ENCODE measurements around the genes TGFBR3, BTBD8, EVI5 and DIPK1A.

DNA sequence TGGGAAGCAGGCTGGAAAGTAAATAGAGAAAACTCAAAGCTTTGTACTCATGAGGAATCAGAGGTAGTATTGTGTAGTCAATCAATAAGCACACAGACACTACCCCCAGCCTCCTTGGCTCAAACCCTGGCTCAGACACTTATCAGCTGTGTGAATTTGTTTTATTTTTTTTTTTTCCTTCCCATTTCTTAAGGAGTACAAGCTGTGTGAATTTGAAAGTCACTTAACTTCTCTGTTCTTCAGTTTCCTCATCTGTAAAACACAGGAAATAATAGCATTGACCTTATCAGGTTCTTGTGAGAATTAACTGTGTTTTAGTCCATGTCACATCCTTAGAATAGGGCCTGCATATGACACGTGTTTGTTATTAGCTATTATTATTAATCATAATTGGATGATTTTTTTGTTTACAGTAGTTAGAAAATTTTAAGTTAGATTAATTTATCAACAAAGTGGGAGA, 31.8 kb upstream of the BARHL2 start:
- PRO-cap: no peak
- CAGE, long polyA plus RNA: no peak

DNA sequence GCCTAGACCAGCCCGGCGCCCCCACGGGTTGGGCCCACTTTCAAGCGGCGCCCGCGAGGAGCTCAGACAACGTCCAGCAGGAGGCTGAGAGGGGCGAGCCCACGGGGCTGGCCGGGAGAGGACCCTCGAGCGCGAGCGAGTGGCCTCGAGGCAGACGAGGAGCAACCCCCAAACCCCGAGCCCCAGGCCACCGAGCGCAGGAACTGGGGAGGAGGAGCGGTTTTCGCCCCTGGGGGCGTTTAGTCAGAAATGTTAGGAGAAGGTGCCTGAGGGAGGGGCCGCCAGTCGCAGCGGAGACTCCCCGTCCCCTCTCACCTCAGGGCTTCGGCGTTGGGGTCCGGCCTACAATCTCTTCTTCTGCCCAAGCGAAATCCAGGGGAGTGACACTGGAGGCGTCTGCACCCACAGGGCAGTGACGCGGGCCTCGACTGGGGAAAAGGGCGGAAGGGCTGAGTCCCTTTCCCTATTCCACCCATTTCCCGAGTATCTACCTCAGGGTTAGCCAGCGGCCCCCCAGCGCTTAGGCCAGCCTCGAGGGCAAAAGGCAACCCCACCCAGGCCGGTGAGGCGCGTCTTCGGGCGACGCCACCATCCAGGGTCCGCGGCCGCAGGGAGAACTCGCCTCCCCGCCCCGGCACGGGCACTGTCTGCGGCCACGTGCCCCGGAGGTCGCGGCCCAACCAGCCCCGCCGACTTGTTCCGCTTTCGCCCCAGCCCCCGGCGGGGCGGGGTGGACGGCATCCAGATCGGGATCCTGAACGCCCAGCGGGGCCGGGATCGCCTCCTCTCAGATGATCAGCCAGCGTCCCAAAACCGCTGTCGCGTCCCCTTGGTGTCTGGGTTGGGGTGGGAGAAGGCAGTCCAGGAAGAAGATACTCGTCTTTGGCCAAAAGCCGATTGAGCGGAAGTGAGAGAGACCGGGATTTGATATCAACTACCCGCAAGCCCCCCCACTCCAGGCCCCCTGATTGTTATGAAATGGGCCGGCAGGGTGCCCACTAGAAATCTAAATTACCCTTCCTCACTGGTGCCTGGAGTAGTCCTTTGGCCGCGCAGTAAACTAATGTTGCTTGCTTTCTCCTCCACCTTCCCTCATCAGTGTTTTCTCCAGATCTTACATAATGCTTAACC, 118.8 kb upstream of the BARHL2 start:
- PRO-cap: no peak
- CAGE, long polyA plus RNA: no peak

DNA sequence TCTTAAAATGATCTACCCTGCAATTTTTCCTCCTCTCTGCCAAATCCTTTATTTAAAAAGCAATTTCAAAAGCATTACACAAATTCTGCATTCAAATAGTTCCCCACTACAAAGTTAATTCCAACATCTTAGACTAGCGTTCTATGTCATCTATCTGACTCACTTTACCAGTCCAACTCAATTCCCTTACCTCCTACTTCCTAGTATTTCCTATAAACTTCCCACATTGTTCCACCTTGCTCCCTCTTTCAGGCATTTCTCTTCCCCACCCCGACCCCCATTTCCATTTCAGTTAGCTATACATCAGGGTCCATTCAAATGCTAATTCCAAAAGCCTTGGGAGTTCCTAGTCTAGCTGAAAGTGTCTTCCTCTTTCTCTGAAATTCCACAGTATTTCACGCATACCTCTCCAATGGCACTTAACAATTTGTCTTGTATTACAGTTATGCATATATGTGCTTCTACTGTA, 95.0 kb downstream of the ZNF644 start:
- PRO-cap: no peak
- CAGE, long polyA plus RNA: no peak

DNA sequence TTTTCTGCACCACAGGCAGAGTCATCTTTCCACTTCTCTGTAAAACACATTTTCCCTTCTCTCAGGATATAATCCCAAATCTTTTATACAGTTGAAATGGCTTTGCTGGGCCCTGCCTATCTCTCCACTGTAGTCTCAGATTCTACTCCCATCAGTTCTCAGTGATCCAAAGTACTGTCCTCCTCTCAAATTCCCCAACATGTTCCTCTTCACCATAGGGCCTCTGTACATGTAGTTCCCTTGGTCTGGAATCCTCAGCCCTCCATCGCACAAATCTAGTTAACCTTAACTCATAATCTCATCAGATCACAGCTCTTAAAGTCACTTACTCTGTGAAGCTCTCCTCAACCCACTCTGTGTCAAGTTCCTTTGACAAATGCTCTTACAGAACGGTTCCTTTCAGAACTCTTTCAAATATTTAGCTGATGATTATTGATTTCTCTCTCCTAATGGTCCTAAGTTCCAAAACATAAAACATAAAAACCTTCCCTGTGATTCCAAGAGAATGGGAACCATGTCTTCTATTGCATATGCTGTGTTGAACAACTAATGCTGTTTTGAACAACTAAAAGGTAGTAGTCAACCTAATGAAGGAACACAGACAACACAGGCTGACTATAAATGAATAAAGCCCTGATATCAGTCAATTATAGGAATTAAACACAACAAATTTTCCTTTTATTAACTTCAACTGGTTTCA, 54.7 kb downstream of the ZNF644 start:
- PRO-cap: no peak
- CAGE, long polyA plus RNA: no peak

GRCh38 chr1:91582603-91582956, 81.9 kb downstream of the CDC7 start:
- PRO-cap: no peak
- CAGE, long polyA plus RNA: no peak

GRCh38 chr1:91725855-91726662, 159.9 kb downstream of the TGFBR3 start:
- PRO-cap: no peak
- CAGE, long polyA plus RNA: no peak

- PRO-cap: no peak
- CAGE, long polyA plus RNA: no peak
Measured at GRCh38 chr1:91876585-91877117, 9.3 kb downstream of the TGFBR3 start.

DNA sequence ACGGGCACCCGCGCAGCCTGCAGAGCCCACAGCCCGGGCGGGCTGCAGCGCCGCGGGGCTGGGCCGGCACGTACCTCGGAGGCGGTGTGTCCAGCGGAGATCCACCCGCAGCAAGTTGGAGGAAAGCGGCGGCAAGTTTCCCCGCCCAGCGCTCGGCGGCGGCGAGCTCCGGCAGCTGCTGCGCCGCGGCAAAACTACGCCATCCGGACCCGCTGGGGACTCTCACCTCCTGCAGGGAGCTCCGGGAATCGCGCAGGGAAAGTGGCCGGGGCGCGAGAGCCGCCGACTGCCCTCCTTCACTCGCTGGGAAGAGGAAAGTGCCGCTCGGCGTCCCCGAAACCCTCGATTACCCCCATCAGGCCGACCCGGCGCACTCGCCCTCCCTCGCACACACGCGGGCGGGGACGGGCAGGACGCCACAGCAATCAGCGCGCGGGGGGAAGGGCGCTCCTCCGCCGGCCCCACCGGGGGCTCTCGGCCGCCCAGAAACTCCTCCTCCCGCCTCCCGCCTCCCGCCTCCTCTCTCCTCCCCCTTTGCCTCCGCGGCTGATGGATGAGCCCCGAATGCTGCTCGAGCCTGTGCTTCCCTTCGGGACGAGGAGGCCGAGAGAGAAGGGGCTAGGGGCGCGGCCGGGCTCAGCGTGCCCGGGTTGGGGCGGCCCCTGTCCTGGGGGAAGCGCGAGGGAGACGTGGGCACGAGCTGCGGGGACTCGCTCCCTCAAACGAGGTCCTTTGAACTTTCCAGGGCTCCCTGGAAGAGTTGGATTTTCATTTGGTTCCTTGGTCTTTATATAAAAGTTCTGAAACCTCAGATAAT, at the start of gene TGFBR3:
Gene TGFBR3, minus strand, starts transcription at position 348 of the 817 bp plus-strand sequence.
- PRO-cap: no peak
- CAGE, long polyA plus RNA: no peak

- PRO-cap: bidirectional peak, plus-strand start at chr1:92080565, minus-strand start at chr1:92080422
- CAGE, long polyA plus RNA: no peak
Measured at GRCh38 chr1:92079735-92081144, at the start of gene BTBD8. Gene BTBD8 (plus strand): TSS chr1:92080345.

GRCh38 chr1:92277278-92277850, 21.4 kb downstream of the GLMN start:
- PRO-cap: no peak
- CAGE, long polyA plus RNA: no peak

DNA sequence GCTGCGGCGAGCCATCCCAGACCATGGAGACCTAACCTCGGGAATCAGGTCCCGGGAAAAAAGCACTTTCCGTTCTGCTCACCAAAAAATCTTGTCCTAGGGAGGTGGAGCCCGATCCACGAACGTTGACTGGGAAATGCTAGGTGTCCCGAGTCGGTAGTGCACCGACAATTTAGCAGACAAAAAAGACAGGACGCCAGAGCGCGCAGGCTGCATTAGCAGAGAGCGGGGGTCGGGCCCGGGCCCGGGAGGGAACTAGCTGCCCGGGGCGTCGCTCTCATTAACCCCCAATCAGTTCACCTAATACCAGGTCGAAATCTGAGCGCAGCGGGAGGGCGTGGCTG, 2.4 kb downstream of the GFI1 start:
- PRO-cap: no peak
- CAGE, long polyA plus RNA: no peak

- PRO-cap: no peak
- CAGE, long polyA plus RNA: no peak
Measured at GRCh38 chr1:92515568-92516370, 29.0 kb upstream of the GFI1 start.

GRCh38 chr1:92542089-92542691, 55.5 kb upstream of the GFI1 start:
- PRO-cap: no peak
- CAGE, long polyA plus RNA: no peak

- PRO-cap: bidirectional peak, plus-strand start at chr1:92784862, minus-strand start at chr1:92784818; bidirectional peak, plus-strand start at chr1:92785158, minus-strand start at chr1:92785162
- CAGE, long polyA plus RNA: no peak
Measured at GRCh38 chr1:92784495-92785238, at the start of gene EVI5. Gene EVI5 (minus strand): TSS chr1:92785108.

DNA sequence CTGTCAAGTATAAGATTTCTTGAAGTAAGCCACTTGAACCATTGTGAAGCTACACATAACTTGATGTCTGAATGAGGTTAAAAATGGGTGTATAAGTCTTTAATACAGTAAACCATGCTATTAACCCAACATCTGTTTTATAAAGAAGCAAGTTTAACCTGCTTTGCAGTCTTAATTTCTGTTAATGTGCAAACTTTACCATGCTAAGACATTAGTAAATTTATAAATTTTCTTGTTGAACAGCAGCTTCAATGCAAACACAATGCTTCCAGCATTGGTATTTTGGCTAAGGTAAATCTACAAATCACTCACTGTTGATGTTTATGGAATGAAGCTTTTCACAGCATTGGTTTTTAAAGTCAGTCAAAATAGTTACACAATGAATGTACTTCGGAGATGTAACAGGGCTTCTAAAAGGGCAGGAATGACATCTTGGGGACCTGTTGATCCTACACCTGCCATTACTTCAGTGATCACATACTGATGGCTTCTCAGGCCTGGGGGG, 11.0 kb downstream of the RPL5 start:
- PRO-cap: no peak
- CAGE, long polyA plus RNA: no peak

DNA sequence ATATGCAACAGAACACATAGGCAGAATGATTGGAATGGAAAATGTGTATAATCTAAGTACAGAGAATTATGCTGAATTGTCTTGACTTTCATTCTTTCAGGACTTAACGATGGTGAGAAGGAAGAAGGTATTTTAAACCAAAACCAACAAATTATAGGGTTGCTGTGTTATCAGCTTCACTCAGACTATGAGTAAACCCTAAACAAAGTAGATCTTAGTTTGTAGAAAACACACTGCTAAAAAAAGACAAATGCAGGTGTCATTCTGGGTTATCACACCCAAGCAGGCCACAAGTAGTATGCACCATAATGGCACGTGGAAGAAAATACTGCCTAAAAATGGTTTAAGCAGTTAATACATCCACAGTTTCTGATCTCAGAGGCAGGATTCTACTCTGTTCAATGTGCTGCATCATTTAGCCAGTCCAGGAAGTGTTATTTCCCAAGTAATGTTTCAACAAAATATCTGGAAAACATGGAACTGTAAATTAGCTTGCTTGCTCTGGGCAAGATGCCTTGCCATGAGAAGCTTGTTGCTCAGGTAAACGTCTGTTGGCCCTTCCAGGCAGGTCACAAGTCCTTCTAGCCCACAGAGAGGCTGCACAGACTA, 4.2 kb downstream of the DIPK1A start:
- PRO-cap: no peak
- CAGE, long polyA plus RNA: no peak

- PRO-cap: bidirectional peak, plus-strand start at chr1:92961272, minus-strand start at chr1:92961462; bidirectional peak, plus-strand start at chr1:92961592, minus-strand start at chr1:92961659
- CAGE, long polyA plus RNA: start-site peak on the minus strand at chr1:92961438-92961468, 143 and 179 reads in 2 replicates
Measured at GRCh38 chr1:92960999-92961917, at the start of gene DIPK1A. Gene DIPK1A (minus strand): TSS chr1:92961462.

- PRO-cap: bidirectional peak, plus-strand start at chr1:93042670, minus-strand start at chr1:93042498
- CAGE, long polyA plus RNA: no peak
Measured at GRCh38 chr1:93042391-93042952, 36.6 kb upstream of the MTF2 start.

- PRO-cap: no peak
- CAGE, long polyA plus RNA: no peak
Measured at GRCh38 chr1:93131156-93132116, 48.8 kb downstream of the TMED5 start.

DNA sequence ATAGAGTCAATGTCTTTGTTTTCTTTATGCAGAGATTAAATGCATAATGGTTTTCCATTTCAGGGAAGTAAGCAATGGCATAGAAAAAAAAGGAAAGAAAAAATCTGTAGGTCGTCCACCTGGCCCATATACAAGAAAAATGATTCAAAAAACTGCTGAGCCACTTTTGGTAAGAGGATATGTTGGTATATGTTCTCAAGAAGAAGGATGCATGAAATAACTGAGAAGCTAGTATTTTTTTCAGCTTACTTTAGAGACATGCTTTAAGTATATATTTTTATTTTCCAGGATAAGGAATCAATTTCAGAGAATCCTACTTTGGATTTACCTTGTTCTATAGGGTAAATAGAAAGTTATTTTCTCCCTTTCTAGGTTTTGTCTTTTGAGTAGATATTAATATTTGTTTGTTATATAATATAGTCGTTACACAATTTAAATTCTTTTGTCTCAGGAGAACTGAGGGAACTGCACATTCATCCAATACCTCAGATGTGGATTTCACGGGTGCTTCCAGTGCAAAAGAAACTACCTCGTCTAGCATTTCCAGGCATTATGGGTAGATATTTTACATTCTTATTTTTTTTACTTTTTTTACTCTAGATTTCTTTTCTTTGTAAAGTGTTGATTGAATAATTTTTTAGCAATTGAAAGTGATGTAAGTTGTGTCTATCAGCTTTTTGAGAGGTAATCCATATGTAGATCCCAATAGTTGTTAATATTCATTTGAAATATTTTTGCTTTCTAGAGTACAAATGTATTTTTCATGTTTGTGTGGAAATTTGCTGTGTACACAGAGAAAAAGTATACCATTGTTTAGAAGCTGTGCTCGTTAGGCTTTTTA, 46.4 kb downstream of the TMED5 start:
- PRO-cap: no peak
- CAGE, long polyA plus RNA: no peak